Liver (tissue), 9 donors: ENCODE results near the gene HESX1.

DNA sequence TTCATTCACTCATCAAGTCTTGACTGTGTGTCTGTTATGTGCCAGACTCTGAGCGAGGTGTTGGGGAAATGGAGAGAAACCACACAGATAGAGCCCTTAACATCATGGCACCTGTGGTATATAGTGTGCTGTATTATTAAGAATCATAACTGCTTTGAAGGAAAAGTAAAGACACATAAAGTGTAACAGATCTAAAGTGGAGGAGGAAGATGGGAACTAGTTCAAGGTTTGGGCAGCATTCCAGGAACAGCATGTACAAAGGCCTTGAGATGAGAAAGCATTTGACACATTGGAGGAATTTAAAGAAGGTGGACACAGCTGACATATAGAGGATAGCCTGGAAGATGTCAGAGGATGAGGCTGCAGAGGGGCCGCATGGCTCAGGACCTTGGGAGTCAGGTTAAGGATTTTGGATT is 39.0 kb downstream of the LRTM1 start:
- PRO-cap, 5 experiments: no peak in any of the 5 experiments
- RAMPAGE, long total RNA, 2 experiments: no peak in any of the 2 experiments
- RRBS: no CpG with 5 or more reads among the region's 2 CpGs

GRCh38 chr3:54953968-54954533 is 26.2 kb upstream of the LRTM1 start:
- PRO-cap, 5 experiments: no peak in any of the 5 experiments
- RAMPAGE, long total RNA, 2 experiments: no peak in any of the 2 experiments
- RRBS: no CpG with 5 or more reads among the region's 6 CpGs

- PRO-cap, 5 experiments: no peak in any of the 5 experiments
- RAMPAGE, long total RNA, 2 experiments: no peak in any of the 2 experiments
- RRBS: no CpG with 5 or more reads among the region's 4 CpGs
These were observed 3.1 kb upstream of the WNT5A start for GRCh38 chr3:55490120-55490690.

DNA sequence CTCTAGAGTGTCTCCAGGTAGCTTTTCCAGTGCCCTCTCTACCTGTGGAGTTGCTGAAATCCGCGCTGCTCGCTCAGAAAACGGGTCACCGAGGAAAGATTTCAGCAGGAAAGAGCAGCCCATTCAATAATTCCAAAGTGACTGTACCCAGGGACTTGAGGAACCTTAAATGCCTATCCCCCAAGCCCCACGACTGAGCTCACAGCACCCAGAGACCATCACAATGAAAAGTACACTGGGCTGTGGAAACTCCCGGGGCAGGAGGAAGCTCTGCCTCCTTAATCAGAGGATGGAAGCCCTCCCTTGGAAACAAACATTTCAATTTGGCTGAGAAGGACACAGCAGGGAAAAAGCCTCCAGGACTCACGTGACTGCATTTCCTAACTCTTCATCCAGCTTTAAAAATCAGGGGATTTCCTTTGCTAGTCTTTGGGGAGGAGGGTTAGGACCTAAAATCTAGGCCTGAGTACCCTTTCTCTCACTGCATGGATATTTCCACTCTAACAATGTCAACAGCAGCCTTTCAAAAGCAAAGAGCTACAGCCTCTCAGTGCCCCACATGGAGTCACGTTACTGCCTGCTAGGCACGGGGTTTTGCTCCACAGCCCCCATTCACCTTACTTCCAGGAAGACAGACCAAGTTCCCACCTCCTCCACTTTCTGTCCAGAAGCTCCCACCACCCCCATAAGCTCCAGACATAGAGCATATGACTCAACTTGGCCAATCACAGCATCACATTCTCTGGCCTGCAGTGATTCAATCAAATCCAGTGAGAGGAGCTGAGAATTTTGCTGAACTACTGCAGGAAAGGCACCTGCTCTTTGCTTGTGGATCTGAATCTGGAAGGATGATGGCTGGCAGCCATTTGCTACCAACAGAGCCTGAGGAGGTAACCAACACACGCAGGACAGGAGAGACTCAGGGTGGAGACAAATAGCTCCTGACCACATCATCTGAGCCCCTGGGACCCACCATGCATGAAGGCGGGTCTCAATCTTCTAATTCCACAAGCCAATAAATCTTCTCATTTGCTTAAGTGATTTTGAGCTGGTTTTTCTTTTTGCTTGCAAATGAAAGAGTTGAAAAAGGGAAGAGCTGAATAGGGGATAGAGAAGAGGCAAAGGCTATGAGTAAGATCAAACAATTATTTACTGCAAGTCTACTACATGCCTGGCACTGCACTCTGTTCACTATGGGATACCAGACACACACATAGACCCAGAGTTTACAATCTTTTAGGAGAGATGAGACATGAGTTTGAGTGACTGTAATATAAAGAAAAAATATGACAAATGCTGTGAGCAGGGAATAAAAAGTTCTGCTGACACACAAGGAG is 69.1 kb upstream of the WNT5A start:
- PRO-cap, 5 experiments: no peak in any of the 5 experiments
- RAMPAGE, long total RNA, 2 experiments: no peak in any of the 2 experiments
- RRBS: no CpG with 5 or more reads among the region's 12 CpGs

DNA sequence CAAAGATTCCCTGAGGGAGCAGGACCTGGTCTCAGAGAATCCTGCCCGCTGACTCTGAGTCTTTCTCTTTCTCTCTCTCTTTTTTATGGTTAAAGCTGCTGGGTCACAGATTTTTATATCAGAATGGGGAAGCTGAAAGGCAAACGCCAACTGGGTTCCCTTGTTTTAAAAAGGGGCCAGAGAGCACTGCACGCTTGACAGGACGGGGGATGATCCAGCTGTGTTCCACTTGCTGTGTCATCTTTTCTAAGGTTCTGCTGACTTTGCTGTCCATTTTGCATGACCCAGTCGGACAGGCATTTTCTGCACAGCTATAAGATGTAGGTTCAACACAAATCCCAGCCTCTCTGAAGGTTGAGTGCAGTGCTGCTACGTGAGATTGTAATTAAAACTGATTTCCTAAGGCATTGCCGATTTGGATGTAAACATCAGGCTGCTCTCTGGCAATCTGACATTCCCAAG is 25.8 kb downstream of the ARHGEF3 start:
- PRO-cap, 5 experiments: peak in 3 of 5 experiments; most common minus-strand start position 56 of the sequence (in 3)
- RAMPAGE, long total RNA, 2 experiments: no peak in any of the 2 experiments
- RRBS: no CpG with 5 or more reads among the region's 7 CpGs

DNA sequence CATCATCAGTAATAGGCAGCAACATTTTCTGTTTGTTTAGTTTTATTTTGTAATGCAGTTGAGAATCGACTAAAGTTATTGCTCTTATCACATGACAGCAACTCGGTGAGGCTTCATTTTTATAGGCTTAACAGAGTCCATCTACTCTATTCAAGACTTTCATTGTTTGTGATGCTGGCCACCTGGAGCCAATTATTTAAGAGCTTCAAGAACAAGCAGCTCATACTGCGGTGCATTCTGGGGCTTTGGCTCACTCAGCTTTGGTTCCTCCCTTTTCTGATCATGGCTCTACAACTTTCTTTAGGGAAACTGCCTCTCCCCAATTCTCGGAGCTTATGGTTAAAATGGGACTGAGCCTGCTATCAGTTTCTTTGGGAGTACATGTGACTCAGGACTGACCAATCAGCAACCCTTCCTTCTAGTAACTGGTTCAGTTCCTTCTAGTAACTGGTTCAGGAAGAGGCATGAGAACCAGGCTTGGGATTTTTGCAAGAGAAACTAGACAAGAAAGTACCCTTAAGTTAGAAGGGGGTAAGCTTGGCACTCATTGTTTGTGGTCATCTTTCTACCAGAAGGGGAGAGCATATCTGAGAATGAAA is 23.9 kb upstream of the ARHGEF3 start:
- PRO-cap, 5 experiments: no peak in any of the 5 experiments
- RAMPAGE, long total RNA, 2 experiments: no peak in any of the 2 experiments
- RRBS: no CpG with 5 or more reads among the region's 4 CpGs

DNA sequence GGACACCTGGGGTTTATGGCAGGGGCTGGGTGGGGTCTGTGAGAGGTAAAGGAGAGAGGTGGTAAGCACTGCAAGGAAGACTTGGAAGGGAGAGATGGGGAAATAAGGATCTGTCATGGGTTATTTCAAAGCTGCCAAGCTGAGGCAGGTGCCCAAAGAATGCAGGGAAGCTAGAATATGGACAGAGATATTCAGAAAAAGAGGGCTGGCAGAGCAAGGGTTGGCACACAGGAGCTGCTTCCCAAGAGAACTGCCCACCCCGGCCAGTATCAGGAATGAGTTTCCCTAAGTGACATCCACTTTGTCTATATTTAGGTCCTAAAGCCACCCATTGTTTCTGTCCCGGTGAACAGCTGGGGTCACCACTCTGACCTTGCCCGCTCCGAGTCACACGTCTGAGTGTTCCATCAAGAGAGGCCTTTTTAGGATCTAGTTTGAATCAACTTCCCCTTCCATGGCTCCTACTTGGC is 109.5 kb upstream of the ARHGEF3 start:
- PRO-cap, 5 experiments: no peak in any of the 5 experiments
- RAMPAGE, long total RNA, 2 experiments: no peak in any of the 2 experiments
- RRBS: no CpG with 5 or more reads among the region's 5 CpGs

DNA sequence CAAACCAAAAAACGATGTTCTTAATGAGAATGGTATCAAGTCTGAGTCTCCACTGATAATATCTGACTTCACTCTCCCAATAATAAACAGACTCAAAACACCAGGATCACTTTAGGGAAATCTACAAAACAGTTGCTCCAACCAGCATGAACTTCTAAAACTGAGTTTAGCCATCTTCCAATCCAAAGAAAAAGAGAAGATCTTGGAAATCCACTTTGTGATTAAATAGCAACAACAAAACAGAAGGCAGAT is 113.8 kb upstream of the ARHGEF3 start:
- PRO-cap, 5 experiments: peak in 2 of 5 experiments; most common minus-strand start position 108 of the sequence (in 2)
- RAMPAGE, long total RNA, 2 experiments: no peak in any of the 2 experiments
- RRBS: no CpG with 5 or more reads among the region's 1 CpG

GRCh38 chr3:56918086-56918763 is 116.5 kb upstream of the ARHGEF3 start:
- PRO-cap, 5 experiments: no peak in any of the 5 experiments
- RAMPAGE, long total RNA, 2 experiments: no peak in any of the 2 experiments
- RRBS: no CpG with 5 or more reads among the region's 13 CpGs

- PRO-cap, 5 experiments: no peak in any of the 5 experiments
- RAMPAGE, long total RNA, 2 experiments: no peak in any of the 2 experiments
- RRBS: no CpG with 5 or more reads among the region's 4 CpGs
These were observed 79.7 kb upstream of the SPATA12 start for GRCh38 chr3:56980785-56981208.

DNA sequence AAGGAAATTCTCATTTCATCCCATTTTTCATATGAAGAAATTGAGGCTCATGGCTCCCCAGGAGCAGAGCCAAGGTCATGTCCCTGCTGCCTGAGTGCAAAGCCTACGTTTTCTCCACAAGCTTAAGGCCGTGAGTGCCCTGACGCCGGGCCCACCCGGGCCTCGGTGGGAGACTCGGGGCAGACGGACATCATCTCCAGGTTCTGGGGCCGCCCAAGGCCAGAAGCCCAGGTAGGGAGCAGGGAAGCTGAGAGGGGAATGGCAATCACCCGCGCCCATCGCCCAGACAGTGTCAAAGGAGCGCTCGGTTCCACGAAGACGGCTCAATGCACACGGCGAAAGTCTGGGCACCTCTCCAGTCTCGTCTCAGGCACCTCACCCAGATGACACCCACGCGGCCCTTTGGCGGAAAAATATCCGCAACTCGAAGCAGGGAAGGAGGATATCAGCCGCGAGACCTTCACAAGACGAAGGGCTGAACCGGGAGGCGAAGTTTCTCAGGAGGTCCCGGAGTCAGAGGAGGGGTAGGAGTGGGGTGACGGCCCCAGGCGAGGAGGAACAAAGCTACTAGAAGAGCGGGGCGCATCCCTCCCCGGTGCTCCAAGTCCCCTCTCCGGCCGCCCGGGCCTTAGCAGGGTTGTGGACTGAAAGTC is 940 bp downstream of the IL17RD start:
- PRO-cap, 5 experiments: no peak in any of the 5 experiments
- RAMPAGE, long total RNA, 2 experiments: no peak in any of the 2 experiments
- RRBS: 6% methylated on average over 5 of the region's 38 CpGs

DNA sequence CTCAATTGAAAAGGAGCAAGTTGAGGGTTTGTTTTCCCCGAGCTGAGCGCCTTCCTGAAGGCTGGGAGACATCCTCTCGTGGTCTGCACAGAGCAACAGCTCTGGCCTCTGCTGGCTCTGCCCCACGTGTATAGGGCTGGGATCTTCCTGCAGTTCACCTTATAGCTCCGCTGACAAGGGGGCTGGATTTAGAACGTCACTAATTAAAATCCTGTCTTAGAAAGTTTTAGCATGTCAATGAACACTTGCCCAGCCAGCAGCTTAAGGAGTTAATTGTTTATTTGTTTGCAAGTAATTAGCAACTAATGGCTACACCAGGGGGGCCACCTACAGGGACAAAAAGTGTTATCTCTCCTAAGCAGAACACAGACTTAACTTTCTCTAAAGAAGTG is at the start of gene HESX1:
Gene HESX1 (minus strand): TSS at position 132 of the 392 bp plus-strand sequence.
- PRO-cap, 5 experiments: no peak in any of the 5 experiments
- RAMPAGE, long total RNA, 2 experiments: no peak in any of the 2 experiments
- RRBS: no CpG with 5 or more reads among the region's 6 CpGs

DNA sequence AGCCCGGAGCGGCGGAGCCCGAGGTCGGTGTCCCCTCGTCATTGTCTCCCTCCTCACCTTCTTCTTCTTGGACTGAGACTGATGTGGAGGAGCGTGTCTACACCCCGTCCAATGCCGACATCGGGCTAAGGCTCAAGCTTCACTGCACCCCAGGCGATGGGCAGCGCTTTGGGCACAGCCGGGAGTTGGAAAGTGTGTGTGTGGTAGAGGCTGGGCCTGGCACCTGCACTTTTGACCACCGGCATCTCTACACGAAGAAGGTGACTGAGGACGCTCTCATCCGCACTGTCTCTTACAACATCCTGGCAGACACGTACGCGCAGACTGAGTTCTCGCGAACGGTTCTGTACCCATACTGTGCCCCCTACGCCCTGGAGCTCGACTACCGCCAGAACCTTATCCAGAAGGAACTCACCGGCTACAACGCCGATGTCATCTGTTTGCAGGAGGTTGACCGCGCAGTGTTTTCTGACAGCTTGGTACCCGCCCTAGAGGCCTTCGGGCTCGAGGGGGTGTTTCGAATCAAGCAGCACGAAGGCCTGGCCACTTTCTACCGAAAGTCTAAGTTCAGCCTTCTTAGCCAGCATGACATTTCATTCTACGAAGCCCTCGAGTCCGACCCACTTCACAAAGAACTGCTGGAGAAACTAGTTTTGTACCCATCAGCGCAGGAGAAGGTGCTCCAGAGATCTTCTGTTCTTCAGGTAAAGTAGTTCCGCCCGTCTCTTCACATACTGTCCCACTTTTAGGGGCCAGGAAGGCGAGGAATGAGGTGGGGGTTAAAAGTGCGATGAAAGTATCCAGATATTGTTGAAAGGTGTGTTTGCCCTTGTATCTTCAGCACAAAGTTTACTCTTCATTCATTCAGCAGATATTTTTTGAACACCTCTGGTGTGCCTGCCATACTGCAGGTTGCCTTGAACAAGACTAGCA is 1.2 kb downstream of the PDE12 start:
- PRO-cap, 5 experiments: peak in 1 of 5 experiments; most common minus-strand start position 245 of the sequence (in 1)
- RAMPAGE, long total RNA, 2 experiments: no peak in any of the 2 experiments
- RRBS: 6% methylated on average over 3 of the region's 45 CpGs

GRCh38 chr3:57571318-57572183 is 15.5 kb downstream of the PDE12 start:
- PRO-cap, 5 experiments: no peak in any of the 5 experiments
- RAMPAGE, long total RNA, 2 experiments: no peak in any of the 2 experiments
- RRBS: no CpG with 5 or more reads among the region's 4 CpGs

GRCh38 chr3:57951495-57952185 is 56.6 kb upstream of the FLNB start:
- PRO-cap, 5 experiments: no peak in any of the 5 experiments
- RAMPAGE, long total RNA, 2 experiments: no peak in any of the 2 experiments
- RRBS: no CpG with 5 or more reads among the region's 10 CpGs

- PRO-cap, 5 experiments: no peak in any of the 5 experiments
- RAMPAGE, long total RNA, 2 experiments: no peak in any of the 2 experiments
- RRBS: no CpG with 5 or more reads among the region's 16 CpGs
These were observed 49.3 kb upstream of the FLNB start for GRCh38 chr3:57958659-57959643.

DNA sequence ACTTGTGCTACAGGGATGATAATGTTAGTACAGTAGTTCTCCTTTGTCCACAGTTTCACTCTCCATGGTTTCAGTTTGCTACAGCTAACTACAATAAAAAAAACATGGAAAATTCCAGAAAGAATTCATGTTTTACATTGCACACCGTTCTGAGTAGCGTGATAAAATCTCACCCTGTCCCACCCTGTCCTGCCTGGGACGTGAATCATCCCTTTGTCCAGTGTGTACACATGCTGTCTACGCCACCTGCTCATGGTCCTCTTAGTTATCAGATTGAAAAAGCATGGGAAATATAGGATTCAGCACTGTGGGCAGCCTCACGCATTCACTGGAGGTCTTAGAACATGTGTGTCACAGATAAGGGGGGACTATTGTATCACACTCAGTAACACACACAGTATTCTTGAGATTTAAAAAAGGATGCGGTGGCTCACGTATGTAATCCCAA is 8.8 kb upstream of the FLNB start:
- PRO-cap, 5 experiments: no peak in any of the 5 experiments
- RAMPAGE, long total RNA, 2 experiments: no peak in any of the 2 experiments
- RRBS: no CpG with 5 or more reads among the region's 7 CpGs

GRCh38 chr3:58165082-58166007 is 45.4 kb downstream of the DNASE1L3 start:
- PRO-cap, 5 experiments: no peak in any of the 5 experiments
- RAMPAGE, long total RNA, 2 experiments: no peak in any of the 2 experiments
- RRBS: no CpG with 5 or more reads among the region's 17 CpGs

DNA sequence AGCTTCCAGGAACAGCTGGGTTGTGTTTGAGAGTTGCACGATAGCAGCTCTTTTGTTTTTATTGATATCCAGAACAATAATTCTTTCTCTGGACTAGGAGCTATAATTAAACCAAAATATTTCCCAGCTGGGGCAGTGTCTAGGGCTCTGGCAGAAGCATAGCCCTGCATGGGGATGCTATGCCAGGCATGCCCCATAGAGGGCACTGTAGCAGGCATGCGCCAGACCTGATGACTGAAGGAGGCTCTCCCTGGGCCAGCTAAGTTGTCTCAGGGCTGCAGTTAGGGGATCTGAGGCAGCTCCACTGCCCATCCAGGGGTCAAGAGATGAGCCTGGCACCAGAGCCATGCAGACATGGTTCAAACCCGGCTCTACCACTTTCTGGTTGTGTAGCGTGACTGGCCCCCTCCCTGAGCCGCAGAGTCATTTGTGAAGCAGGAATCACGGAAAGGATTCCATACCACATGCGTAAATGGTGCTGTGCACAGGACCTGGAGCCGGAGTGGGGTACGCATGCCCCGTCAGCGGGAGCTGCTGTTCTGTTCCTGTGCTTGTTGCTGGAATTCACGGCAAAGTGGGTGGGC is 43.3 kb downstream of the DNASE1L3 start:
- PRO-cap, 5 experiments: no peak in any of the 5 experiments
- RAMPAGE, long total RNA, 2 experiments: no peak in any of the 2 experiments
- RRBS: 90% methylated on average over 4 of the region's 12 CpGs

DNA sequence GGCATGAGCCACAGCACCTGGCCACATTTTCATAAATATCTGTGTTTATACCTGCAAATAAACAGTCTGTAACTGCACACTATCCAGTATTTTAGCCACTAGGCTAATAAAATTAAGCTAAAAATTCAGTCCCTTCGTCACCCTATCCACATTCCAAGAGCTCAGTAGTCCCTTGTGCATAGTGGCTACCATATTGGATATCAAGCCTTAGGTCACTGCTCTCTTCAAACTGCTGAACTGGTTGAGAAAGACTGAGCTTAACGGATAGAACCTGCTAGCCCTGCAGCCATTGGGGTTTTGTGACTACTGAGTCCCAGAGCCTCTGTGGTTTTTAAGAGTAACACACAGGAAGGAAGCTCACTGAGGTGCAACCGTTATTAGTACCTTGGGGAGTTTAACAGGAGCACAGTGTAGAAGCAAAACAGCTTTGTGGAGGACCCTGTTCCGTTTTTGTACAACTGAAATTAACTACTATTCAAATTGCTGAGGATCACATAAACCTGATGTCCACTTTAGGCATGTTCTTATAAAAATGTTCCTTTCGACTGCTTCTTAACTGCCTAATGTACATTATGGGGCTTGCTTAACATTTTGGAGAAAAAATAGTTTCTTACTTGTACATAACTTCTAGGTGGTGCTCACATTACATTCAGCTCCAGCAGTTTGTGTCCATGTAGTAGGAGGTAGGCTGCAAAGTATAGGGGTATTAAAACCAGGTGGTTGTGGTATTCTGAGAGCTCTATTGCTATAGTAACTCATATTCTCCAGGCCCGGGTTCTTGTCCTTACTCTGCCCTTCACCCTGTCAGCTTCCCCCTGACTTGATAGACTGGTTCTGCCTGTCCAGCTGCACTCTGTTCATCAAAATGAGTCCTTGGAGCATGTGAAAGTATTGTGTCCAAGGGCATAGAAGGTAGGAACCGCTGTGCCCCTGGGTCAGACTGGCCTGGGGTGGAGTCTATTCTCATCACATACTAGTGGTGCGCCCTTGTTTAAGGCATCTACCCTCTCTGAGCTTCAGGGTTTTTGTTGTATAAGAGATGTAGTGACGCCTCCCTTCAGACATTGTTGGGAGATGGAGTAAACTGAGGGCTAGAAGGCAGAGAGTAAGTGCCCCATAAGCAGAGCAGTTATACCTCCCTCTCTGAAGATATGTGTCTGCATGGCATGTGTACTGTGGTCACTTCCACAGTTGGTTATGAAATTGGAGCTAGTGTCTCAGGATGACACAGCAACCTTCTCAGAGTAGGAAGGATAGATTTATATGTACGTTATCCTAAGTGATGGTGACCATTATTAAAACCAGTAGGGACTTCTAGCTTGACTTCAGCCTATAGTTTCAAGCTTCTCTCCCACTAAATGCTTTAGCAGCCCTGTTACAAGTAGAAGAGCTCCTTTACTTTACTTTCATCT is 17.4 kb downstream of the PXK start:
- PRO-cap, 5 experiments: no peak in any of the 5 experiments
- RAMPAGE, long total RNA, 2 experiments: no peak in any of the 2 experiments
- RRBS: no CpG with 5 or more reads among the region's 10 CpGs